ENCODE data around the gene SH2D5.

DNA sequence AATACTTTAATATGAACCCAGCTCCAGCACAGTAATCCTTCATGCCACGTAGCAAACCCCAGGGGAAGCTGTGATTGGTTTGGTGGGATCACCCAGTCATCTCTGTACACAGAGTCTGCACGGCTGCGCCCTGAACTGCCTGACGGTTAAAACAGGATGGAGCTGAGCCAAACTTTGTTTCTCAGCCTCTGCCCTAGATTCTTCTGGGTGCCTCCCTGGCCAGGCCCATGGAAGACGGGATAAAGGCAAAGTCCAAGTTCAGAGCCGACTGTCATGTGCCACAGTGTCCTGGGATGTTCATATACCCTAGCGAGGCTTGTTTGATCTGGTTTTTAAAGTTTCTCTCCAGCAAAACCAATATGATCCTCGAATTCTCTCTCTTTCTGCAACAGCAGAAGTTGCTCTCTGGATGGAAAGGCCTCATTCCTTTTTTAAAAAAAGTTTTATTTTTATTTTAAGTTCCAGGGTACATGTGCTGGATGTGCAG is 40.0 kb upstream of the VWA5B1 start:
- PRO-cap: no peak

- PRO-cap: no peak
Measured at GRCh38 chr1:20404119-20404980, 81.7 kb downstream of the CAMK2N1 start.

DNA sequence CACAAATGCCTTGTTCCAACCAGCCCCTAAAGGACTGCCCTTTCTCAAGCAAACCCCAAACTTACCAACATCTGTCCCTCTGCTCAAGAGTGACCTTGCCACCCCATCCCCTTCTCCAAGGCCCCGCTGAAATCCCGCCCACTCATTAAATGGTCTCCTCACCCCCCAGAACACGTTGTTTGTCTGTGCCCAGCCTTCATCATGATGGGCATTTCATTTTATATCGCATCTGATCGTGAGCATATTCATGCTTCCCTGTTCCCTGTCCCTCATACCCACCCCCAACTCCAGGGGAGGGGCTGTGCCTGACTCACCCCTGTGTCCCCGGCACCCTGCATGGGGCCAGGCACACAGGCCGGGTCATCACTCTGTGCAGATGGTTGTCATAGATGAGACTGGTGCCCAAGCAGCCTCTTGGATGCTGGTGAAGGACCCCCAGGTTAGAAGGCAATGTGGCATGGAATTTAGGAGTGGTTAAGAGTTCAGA is 11.1 kb downstream of the CAMK2N1 start:
- PRO-cap: no peak

- PRO-cap: no peak
Measured at GRCh38 chr1:20479679-20480084, 6.3 kb downstream of the CAMK2N1 start.

DNA sequence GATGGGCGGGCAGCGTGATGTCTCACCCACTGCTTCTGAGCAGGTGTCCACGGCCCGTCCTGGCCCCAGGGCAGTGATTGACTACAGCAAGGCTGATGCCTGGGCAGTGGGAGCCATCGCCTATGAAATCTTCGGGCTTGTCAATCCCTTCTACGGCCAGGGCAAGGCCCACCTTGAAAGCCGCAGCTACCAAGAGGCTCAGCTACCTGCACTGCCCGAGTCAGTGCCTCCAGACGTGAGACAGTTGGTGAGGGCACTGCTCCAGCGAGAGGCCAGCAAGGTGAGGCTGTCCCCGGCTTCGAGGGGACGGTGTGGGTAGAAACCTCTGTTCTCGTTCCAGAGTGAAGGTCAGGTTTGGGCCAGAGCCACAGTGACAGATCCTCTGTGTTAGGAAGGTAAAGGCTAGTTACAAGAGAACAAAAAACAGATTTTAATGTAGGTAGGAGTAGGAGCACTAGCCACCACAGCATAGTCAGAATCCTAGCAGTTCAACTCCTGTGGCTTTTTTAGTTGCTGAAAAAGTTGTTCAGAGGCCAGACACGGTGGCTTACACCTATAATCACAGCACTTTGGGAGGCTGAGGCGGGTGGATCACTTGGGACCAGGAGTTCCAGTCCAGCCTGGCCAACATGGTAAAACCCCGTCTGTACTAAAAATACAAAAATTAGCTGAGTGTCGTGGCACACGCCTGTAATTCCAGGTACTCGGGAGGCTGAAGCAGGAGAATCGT is 12.1 kb downstream of the DDOST start:
- PRO-cap: no peak

GRCh38 chr1:20732045-20732949 is at the start of gene SH2D5:
SH2D5 (minus strand) TSS chr1:20732703.
- PRO-cap: bidirectional peak, plus-strand start at chr1:20732431, minus-strand start at chr1:20732178

DNA sequence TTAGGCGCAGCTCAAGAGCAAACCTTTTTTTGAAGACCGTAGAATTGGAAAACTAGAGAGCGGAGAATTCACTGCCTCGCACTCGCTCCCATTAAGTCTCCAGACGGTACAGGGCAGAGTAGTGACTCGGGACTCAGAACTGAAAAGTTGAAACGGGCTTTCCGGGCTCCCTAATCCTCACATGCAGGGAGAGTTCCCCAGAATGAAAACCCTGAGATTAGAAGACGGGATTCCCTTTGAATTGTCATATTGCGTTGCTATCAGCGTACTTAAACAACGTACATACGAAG is 460 bp upstream of the HP1BP3 start:
- PRO-cap: bidirectional peak, plus-strand start at position 94 of the sequence, minus-strand start at position 93 of the sequence

DNA sequence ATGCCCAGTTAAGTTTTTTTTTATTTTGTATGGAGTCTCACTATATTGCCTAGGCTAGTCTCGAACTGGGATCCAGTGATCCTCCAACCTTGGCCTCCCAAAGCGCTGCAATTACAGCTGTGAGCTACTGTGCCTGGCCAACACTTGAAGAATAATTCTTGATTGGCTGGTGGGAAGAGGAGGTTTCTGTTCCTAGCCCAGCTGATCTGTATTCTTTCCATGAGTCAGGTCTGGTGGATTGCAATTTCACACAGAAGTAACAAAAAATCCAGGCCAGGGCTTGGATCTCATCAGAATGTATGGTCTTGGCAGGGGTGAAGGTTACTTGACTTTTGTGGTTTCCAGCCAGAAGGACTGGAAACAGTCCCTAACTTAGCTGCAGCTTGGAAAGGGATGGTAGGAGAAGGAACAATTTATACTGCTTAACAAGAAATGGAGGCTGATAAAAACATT is 5.1 kb upstream of the HP1BP3 start:
- PRO-cap: no peak

- PRO-cap: no peak
Measured at GRCh38 chr1:20879155-20879660, 92.1 kb upstream of the HP1BP3 start.

DNA sequence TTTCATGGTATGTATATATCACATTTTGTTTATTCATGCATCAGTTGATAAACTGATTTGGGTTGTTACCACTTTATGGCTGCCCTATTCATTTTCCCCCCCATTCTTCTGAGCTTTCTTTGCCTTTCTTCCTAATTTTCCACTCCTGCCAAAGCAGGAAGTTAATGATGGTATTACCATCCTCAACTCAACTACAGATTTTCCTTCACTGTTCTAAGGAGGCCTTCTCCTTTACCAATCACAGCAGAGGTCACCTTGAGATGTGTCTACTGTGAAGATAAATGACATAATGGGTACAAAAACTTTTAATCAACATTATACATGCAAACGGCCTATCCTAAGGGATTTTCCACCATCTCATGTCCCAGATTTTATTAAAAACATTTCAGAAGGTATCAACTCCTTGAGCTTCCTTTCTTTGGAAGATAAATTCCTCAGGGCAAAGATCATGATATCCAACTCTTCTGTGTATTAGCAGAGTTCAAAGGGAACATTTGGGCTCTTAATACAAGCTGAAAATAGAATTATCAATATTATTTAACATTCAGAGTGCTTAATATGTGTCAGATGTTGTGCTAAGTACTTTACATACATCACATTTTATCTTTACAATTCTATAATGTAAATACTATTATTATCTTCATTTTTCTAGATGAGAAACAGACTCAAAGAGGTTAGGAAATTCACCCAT is 142.1 kb upstream of the HP1BP3 start:
- PRO-cap: no peak

GRCh38 chr1:21022029-21022702 is 154.5 kb downstream of the EIF4G3 start:
- PRO-cap: no peak

- PRO-cap: no peak
Measured at GRCh38 chr1:21139562-21140401, 36.9 kb downstream of the EIF4G3 start.

GRCh38 chr1:21149836-21150381 is 26.8 kb downstream of the EIF4G3 start:
- PRO-cap: no peak

DNA sequence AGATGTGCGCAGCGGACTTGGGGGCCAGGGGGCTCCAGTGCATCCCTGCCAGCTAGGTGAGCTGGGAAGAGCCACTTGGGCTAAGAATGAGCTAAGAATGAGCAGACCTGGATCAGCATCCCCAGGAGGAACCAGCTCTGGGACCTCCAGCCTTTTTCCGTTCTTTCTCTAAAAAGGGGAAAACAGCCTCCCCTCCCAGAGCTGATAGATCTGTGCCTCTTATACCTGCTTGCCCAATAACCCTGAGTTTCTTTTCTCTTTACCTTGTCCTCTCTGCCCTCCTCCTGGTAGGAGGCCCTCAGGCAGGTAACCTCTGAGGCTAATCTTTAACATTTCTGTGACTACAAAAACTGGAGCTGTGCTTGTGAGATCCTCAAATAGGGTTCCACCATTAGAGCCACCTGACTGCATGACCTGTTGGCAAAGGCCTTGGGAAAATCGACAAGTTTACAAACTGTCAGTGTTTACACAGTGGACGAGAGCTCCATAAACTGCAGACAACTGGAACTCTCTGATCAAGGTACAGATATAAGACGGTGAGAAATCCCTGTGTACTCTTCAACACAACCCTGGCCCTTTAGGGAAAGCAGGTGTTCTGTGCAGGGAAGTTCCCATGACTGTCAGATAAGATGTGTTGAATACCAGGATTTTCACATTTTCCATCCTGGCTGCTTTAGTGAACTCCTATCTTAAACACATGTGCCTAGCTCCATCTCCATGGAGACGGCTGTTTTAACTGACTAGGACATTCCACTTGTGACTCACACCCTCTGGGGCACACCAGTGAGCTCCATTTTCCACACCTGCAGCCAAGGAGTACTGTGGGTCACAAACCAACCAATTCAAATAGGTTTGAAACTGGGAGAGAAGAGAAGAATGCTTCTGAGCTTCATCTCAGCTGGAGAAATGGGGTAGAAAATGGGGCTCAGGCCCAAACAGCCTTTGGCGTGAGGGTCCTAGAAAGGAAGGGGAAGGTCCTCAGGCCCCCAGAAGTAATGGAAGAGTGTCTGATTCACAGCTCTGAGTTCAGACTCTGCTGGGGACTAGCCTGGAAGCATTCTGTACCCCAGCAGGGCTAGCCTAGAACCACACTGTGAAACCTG is 38.3 kb downstream of the ECE1 start:
- PRO-cap: no peak

DNA sequence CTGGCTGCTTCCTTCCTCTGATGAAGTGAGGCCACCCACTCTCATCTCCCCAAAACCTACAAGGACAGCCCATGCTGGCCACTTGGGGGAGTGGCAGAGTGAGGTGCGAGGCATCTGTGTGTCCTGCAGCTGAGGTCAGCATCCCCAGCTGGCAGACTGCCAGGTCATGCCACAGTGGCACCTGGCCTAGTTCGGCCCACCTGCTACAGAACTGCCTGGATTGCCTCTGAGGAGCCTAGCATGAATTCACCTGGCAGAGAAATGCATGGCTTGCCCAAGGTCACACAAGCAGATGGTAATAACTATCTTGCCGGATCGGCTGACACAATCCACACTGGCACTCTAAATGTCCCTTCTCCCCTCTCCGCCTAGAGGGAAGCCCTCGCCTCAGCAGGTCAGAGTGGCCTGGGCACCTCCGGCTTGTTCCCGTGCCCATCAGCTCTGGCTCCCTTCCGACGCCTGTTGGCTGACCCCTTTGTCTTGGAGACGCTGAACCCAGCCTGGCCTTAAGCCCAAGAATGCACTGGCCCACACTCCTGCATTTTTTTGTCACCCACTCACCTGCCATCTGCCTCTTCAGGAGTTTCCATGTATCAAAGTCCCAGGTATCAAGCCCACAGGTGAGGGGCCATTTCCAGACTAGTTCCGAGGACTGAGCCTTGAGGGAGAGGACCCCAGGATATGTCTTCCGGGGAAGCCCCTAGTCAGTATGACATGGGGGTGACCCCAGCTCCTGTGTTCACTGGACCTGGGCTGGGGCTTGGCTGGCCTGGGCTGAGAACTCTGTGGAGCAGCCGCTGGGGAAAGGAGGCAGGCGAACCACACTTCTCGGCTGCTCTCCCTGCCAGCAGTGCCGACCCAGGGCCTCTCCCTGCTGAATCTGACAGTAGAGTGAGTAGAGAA is 21.7 kb downstream of the ECE1 start:
- PRO-cap: no peak

GRCh38 chr1:21318612-21319161 is 28.4 kb upstream of the ECE1 start:
- PRO-cap: no peak

GRCh38 chr1:21319301-21320040 is 29.2 kb upstream of the ECE1 start:
- PRO-cap: no peak

GRCh38 chr1:21327468-21327860 is 37.2 kb upstream of the ECE1 start:
- PRO-cap: no peak

DNA sequence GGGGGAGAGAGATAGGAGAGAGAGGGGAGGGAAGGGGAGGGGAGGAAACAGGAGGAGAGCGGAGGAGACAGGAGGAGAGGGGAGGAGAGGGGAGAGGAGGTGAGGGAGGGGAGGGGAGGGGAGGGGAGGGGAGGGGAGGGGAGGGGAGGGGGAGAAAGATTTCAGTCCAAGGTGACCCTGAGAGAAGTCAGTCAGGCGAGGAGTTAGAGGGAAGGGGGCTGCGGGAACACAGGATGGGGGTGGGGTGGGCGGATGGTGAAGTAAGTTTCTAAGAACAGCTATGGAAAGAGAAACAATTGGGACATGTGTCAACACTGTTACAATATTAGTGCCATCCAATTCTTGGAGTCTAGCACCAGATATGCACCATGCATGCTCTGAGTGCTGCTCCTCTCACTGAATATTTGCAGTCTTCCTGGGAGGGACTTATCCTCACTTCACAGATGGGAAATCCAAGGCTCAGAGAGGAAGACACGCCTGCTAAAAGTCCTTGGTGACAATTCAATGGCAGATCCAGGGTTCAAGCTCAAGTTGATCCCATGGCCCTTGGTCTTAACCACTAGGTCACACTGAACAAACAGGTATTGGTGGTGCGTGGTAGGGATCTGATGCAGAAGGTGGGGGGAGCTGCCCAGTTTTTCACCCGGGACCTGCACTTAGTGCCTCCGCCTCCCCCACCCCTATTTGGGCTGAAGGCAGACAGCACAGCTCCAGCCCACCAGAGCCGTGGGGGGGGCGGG is 42.5 kb upstream of the ECE1 start:
- PRO-cap: no peak

DNA sequence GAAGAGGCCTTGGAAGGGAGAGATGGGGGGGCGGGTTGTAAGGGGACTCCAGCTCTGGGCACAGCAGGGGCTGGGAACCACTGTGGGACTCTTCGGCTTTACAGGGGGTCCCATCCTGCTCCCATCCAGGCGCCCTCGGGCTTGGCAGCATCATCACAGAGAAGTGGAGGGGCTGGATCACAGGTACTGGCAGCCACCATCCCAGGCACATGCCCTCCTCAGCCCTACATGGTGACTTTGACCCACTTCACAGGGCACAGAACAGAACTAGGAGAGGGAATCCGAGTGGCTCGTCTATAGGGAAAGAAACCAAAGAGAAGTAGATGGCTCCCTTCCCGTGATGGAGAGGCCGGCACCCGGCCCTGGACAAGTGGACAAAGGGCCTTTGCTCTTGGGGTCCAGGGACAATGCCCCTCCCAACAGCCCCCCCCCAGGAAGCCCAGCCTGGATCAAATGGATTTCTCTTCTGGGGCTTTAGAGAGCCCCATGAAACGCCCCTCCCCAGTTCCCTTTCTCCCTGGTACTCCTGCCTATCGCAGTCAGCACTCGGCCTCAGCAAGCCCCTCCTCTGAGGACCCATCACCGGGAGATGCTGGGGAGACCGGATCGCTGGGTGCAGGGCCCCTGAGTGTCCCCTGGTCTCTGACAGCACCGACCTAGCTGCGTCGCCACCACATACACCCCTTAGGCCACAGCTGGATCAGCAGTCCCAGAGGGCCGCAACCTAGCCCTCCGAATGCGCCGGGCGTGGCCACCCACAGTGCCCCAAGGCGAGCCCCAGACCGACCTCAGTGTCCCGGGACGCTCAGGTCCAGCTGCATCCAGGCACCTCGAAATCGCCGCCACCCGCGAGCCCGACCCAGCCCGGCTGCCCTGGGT is 54.1 kb upstream of the ECE1 start:
- PRO-cap: no peak

Measured in LUHMES (cell line).